Foreskin fibroblast (primary cell): ENCODE measurements around a stretch of chr5.

DNA sequence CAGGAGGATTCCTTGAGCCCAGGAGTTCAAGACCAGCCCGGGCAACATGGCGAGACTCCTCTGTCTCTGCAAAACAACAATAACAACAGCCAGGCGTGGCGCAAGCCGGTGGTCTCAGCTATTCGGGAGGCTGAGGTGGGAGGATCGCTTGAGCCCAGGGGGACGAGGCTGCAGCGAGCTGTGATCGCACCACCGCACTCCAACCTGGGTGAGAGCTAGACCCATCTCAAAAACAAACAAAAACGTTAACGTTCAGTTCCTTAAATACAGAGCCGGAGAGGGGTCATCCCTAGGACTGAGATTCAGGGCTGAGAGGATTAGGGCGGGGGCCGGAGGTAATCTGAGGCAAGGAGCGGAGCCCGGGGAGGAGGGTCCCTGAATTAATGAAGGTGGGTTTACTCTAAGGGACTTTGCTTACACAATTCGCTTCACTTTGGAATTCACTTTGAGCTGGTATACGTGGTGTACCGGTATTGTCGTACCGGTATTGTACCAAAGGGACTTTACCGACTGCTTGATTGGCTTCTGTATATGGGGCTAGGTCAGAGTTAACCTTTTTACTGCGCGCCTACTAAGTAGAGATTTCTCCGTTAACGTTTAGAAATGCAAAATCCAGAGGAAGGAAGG lies 715 bp downstream of the NHP2 start:
- RRBS = 43% methylated on average over 11 of the region's 28 CpGs

- RRBS = no CpG with 5 or more reads among the region's 14 CpGs
These were observed 5.4 kb downstream of the HNRNPAB start for GRCh38 chr5:178209593-178210338.

- RRBS = no CpG with 5 or more reads among the region's 3 CpGs
These were observed 9.4 kb downstream of the PHYKPL start for GRCh38 chr5:178223178-178223677.

GRCh38 chr5:178491149-178491602 lies 99.0 kb downstream of the COL23A1 start:
- RRBS = no CpG with 5 or more reads among the region's 8 CpGs

GRCh38 chr5:178589006-178589594 lies 1.1 kb downstream of the COL23A1 start:
- RRBS = no CpG with 5 or more reads among the region's 30 CpGs

- RRBS = no CpG with 5 or more reads among the region's 10 CpGs
These were observed 55.7 kb upstream of the ZNF354B start for GRCh38 chr5:178804027-178804527.

GRCh38 chr5:179122655-179123004 lies 62.5 kb downstream of the ZNF354C start:
- RRBS = no CpG with 5 or more reads among the region's 13 CpGs

- RRBS = no CpG with 5 or more reads among the region's 18 CpGs
These were observed 130.7 kb downstream of the ZNF354C start for GRCh38 chr5:179190855-179191279.

GRCh38 chr5:179345889-179346336 lies 652 bp upstream of the ADAMTS2 start:
- RRBS = no CpG with 5 or more reads among the region's 8 CpGs

GRCh38 chr5:179618969-179619834 lies 4.3 kb downstream of the HNRNPH1 start:
- RRBS = no CpG with 5 or more reads among the region's 6 CpGs

DNA sequence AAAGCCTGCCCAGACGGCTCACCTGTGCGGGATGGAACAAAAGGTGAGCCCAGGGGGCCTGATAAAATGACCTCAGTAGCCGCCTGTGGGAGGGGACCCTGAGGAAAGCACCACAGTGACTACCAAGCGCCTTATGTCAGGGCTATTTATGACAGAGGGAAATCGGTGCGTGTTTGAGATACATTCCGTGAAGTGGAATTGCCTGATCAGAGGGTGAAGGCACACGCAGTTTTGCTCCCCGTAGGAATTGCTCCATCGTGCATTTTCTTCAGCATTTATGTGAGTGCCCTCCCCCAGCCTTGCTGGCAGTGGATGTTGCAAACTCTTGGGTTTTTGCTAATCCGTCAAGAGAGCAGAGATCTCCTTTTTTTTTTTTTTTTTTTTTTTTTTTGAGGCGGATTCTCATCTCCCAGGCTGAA lies 22.4 kb downstream of the CBY3 start:
- RRBS = no CpG with 5 or more reads among the region's 12 CpGs

- RRBS = no CpG with 5 or more reads among the region's 11 CpGs
These were observed 9.2 kb upstream of the MAML1 start for GRCh38 chr5:179723249-179724041.

DNA sequence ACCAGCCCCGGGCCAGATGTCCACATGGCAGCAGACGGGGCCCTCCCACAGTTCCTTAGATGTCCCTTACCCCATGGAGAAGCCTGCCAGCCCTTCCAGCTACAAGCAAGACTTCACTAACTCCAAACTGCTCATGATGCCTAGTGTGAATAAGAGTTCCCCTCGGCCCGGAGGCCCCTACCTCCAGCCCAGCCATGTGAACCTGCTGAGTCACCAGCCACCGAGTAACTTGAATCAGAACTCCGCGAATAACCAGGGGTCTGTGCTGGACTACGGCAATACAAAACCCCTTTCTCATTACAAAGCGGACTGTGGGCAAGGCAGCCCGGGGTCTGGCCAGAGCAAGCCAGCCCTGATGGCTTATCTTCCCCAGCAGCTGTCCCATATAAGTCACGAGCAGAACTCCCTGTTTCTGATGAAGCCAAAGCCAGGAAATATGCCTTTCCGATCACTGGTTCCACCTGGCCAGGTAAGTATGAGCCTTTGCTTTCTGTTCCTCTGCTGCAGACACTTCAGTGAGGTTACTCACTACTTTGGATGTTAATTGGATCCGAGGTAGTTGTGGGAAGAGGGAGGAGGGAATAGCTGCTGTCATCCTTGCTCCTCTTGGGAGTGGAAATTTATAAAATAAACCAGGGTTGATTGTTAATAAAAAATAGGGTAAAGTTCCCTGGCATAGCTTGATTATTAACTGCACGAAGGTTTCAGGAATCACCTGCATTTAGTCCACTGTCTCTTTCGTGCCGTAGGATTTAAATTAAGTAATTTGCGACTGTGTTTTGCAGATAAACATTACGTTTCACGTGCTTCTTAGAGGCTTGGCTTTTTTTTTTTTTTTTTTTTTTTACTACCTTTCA lies 27.3 kb upstream of the LTC4S start:
- RRBS = 80% methylated on average over 1 of the region's 19 CpGs

GRCh38 chr5:179819352-179820022 lies 1.2 kb upstream of the SQSTM1 start:
- RRBS = 20% methylated on average over 3 of the region's 23 CpGs

DNA sequence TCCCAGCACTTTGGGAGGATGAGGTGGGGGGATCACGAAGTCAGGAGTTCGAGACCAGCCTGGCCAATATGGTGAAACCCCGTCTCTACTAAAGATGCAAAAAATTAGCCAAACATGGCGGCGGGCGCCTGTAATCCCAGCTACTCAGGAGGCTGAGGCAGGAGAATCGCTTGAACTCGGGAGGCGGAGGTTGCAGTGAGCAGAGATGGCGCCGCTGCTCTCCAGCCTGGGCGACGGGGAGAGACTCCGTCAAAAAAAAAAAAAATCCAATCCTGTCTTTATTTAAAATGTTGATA lies 18.2 kb upstream of the RNF130 start:
- RRBS = no CpG with 5 or more reads among the region's 14 CpGs

DNA sequence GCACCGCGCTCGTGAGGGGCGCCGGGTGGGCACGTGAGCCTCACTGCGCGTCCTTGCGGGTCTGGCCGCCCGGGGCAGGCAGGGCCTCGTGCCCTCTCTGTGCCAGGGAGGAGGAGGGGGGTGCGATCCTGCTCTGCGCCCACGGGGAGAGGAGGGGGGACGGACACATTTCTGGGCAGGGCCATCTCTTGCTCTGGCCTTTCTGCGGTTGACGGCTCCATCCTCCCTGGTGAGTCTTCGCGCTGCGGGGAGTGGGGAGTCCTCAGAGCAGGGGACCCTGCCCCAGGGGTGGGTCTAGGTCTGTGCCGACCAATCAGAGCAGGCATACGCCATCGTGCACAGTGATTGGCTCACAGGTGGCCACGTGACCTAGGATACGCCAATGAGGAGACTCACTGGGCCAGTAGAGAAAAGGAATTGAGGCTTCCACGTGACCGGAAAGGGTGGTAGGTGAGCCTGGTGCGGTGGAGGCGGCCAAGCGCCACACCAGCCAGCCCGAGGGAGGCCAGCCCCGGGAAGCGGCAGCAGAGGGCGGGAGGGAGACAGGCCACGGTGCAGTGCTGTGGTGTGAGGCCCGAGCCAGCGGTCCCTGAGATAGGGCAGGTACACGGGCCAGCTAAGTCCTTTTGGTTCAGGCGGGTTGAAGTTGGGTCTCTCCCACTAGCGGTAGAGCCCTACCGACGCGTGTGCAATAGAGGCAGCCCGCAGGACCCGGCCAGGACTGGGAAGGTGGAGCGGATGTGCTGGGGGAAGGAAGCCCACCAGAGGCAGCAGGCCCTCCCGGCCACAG lies 65.2 kb upstream of the RNF130 start:
- RRBS = 92% methylated on average over 18 of the region's 48 CpGs

DNA sequence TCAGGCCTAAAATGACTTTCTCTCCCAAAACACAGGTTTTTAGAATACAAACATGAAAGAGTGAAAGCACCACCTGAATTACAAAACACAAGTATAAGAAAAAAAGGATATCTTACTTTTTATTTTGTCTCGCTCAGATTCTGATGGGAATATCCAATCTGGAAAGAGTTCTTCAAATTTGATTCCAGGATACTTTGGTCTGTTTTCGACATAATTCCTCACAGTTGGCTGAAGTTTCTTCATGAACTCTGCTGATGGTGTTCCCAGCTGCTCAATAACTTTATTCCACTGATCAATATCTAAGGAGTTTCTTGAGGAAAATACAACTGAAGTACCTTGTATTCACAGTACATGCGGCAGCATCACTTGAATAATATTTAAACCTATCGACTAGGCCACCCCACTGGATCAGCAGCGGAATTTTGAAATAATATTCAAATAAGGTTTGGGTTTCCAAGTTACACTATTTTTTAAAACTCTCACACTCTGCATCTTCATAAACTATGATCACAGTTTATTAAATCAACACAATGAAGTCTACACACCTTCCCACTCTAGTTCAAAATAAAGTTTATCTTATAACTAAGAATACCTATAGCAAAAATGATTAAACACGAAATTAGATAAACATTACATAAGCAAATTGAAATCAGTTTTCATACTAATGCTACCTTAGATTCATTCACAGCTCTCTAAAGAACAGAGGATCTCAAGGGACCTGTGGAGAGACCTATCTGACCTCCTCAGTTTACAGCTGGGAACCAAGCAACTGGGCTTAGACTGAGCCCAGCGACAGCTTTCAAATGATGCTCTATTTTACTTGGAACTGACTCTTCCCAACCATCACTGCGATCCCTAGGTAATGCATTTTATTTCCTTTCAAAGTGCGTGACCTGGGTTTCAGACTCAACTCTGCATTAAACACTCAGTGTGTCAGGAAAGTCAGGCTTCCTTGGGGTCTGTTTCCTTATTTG lies 33.7 kb upstream of the RASGEF1C start:
- RRBS = no CpG with 5 or more reads among the region's 9 CpGs

GRCh38 chr5:180291030-180291800 lies 668 bp downstream of the MAPK9 start:
- RRBS = 1% methylated on average over 22 of the region's 56 CpGs

DNA sequence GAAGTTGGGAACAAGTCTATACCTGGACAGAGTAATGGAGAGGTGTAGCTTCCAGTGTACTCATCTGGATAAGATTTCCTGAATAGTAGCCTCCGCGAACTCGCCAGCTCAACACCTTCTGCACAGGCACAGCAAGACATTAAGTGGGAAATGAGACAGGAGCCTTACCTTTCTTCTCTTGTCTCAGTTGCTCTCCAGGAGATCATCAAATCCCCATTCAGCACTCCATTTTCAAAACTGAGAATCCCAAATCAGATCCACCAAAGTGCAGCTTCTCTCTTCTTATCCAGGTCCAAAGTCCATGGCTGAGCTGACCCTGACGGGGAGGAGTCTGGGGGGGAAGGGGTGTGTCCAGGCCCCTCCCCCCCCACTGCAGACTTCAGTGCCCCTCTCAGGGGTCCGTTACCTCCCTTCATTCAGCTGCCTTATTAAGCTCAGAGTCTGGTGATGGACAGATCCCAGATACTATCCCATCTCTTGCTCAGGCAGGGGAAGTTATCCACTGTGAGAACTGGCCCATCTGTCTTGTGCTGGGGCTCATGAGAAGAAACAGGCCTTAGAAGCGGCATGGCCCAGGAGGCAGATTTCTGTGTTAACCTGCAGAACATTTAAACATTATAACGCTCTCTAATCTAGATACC lies 6.0 kb upstream of the MGAT1 start:
- RRBS = no CpG with 5 or more reads among the region's 7 CpGs

- RRBS = no CpG with 5 or more reads among the region's 5 CpGs
These were observed 10.8 kb upstream of the MGAT1 start for GRCh38 chr5:180813283-180813961.